WTC11 (cell line): Measurements from ENCODE around the gene TBC1D3E.

GRCh38 chr17:36579040-36579402, 12.7 kb upstream of the DHRS11 start:
- PRO-cap: no peak

DNA sequence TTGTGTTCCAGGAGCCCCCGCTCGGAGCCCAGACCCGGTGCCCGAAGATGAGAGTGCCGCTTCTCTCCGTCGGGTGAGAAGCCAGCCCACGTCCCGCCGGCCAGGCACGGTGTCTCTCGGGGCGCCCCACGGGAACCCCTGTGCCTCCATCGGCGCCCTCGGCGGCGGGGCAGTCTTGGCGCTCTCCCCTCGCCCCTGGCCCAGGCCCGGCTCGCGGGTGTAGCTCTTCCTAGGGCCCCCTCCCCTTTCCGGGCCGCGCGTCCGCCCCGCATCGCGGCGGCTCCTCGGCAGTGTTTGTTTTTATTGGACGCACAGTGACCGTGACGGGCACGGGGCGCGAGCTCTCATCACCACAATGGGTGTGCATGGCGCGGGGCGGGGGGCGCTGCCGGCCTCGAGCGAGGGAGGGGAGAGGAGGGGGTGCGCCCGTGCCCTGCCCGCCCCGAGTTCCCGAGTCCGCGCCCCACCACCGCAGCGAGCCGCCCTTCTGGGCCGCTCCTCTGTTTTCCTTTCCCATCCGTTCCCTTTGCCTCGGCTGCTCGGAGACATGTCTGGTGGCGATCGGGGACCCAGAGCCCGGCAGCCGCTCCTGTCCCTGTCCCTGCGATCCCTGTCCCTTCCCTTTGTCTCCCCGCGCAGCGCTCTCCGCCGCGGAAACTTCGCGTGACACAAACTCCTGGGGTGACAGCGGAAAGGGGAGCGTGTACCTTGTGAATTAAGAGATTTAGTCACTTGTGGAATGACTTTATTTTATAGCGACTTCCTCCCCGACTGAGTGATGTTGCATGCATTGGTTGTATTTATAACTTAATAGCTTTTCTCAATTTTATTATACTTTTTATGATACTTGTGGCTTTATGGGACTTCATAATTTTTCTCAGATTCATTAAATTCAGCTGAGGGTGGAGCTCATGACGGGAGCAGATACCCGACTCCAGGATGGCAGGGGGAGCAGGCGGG, 40.5 kb downstream of the MRM1 start:
- PRO-cap: no peak

DNA sequence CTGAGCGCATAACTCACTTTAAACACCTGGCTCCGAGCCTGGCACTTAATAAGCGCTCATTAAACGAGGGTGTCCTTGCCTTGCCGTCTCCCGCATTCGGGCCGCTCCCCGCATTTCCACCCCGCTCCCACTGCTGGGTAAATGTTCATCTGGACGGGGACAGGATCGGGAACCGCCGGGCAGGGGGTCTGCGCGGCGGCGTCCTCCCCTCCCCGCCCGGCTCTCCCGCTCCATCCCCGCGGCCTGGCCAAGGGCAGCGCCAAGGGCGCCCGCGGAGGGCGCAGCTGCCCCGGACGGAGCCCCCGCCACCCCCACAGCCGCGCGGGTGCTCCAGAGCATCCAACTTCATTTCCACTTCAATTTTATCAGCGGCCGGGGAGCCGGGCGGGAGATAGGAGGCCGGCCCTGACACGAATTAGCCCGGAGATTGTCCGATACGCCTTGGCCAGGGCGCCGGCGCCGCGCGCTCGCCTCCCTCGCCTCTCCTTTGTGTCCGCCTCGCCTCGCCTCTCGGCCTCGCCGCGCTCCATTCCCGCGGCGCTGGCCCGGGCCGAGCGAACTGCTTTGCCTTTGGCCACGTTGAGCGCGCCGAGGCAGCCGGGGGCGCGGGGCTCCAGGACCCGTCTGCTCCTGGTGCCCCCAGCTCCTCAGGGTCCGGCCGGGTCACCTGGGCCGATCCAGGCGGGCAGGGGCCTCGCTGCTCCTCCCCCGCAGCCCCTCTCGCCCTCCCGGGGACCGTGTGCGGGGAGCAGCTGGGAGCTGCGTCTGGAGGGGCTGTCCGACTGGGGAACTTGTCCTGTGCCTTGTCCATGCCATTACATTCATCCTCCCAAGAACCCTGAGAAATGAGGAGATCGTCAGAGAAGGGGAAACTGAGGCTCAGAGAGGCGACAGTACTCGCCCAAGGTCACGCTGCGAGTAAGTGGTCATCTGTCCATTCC, 129.0 kb upstream of the LHX1 start:
- PRO-cap: bidirectional peak, plus-strand start at position 256 of the sequence, minus-strand start at position 135 of the sequence; bidirectional peak, plus-strand start at position 529 of the sequence, minus-strand start at position 491 of the sequence

- PRO-cap: bidirectional peak, plus-strand start at chr17:37066144, minus-strand start at chr17:37066143
These were observed 117.3 kb downstream of the AATF start for GRCh38 chr17:37066010-37066490.

- PRO-cap: no peak
These were observed 138.1 kb downstream of the AATF start for GRCh38 chr17:37086823-37087230.

GRCh38 chr17:37107507-37107945, 158.8 kb downstream of the AATF start:
- PRO-cap: no peak

- PRO-cap: no peak
These were observed 76.2 kb upstream of the C17orf78 start for GRCh38 chr17:37299351-37300225.

GRCh38 chr17:37500917-37501275, 11.2 kb downstream of the DUSP14 start:
- PRO-cap: no peak

DNA sequence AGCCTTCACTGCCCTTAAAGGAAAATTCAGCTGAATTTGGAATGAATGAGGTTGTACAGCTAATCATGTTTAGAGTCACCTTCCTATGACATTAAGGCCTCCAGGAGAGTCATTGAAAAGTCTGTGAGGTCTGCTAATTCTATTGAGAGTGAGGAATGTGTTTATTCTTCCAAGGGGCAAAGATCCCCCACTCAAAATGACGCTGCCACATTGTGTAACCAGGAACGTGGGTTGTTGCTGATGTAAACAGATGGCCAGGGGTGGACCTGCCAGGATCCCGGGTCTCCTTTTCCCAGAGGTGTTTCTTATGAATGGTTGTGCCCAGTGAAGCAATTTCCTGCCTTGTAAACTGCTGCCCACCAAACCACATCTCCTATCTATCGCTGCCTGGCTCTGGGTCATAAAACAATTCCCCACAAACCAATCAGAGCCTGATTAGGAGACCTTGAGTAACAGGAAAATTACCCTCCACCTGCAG, 32.8 kb upstream of the DDX52 start:
- PRO-cap: no peak

- PRO-cap: no peak
These were observed 40.3 kb upstream of the DDX52 start for GRCh38 chr17:37683469-37684013.

DNA sequence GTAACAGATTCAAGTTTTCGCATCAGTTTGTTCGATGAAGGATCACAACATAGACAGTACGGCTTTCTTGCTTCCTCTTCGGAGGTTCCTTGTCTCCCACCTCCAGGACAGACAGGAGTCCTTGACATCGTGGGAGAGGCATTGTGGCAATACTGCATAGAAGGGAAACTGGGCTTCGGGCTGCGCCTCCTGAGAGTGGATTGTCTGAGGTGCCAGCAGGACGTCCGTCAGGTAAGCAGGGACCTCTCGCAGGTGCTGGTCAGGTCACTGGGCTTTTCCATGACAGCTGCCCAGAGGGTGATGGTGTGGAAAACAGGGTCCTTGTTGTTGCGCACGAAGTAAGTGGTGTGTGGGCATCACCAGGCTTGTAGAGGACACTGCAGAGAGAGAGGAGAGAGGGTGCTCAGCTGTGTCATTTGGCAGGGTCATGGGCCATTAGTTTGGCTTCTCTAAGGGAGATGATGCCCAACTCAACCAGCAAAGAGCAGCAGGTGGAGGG, 43.8 kb upstream of the DDX52 start:
- PRO-cap: no peak

GRCh38 chr17:38127587-38128063, at the start of gene TBC1D3E:
Gene TBC1D3E (plus strand): TSS chr17:38127951.
- PRO-cap: no peak

DNA sequence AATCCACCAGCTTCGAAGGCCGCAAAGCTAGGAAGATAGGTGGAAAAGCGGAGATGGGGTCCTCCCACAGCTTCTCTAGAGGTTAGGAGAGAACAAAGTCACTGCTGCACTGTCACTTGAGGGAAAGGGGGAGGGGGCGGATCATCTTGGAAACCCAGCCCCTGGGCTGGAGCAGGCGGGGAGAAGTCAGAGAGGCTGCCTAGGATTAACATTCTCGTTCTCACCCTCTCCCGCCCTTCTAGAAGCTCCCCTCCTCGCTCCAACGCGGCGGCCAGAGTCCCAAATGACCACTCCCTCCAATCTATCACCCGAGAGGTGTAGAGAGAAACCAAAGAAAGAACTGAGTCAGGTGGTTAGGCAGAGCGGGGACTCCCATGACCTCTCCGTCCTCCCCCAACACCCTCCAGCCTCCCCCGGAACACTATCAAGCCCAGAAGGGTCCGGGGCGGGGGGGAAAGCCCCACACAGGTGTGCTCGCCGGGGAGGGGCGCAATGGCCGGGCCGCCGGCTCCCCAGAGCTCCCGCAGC, 40.8 kb upstream of the MRPL45 start:
- PRO-cap: bidirectional peak, plus-strand start at position 335 of the sequence, minus-strand start at position 292 of the sequence

- PRO-cap: no peak
These were observed 18.6 kb downstream of the GPR179 start for GRCh38 chr17:38324792-38326002.

GRCh38 chr17:38352560-38353168, 1.0 kb downstream of the SOCS7 start:
- PRO-cap: no peak

GRCh38 chr17:38425671-38426217, 2.5 kb upstream of the ARHGAP23 start:
- PRO-cap: no peak

DNA sequence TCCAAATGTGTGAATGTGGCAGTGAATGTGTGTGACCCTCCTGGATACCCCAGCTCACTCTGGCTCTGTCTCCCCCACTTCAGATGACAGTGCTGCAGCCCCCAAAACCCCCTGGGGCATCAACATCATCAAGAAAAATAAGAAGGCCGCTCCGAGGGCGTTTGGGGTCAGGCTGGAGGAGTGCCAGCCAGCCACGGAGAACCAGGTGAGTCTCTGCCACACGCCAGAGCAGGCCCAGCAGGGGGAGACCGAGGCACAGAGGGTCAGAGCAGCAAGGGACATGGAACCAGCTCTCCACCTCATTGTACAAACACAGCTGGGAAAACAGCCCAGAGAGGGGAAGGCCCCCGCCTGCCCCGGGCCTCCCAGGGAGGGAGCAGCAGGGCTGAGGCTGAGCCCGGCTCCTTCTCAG, 53.7 kb downstream of the ARHGAP23 start:
- PRO-cap: no peak

DNA sequence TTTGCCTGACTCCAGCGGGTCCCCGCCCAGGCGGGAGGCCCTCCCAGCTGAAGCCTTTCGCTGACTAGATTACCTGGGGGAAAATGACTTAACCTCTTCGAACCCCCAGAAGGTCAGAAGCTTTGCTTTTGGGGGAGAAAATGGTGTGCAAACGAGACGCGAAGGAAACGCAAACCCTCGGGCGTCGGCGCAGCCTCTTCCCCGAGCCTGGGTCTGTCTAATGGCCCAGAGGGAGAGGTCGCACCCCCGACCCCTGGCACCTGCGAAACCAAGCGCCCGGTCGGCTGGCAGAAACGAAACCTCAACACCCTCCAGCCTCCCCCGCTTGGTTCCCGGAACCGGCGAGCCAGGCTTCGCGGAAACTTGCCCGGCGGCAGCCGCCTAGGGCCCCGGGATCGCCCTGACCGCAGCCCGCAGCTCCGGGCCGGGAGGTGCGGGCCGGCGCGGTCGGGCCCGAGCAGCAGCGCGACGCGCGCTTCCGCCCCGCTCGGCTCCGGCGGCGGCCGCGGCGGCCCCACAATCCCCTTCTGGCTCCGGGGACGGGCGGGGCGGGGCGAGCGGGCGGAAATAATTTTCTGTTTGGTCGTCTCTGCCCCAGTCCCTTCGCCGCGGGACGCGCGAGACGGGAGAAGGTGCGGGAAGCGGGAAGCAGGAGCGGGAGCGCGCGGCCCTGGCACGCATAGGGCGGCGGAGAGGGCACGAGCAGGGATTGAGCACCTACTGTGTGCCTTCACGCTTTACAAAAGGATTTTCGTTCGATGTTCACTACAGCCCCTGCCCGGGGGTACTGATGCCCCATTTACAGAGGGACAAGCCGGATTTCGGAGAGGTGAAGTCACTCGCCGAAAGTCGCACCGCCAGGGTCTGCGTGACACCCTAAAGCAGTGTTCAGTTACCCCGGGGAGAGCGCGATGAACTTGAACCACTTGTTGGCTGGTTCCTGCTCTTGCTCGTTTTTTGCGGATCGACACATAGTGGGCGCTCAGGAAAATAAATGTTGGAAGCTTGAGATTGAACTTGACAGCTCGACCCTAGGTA, 2.9 kb upstream of the MLLT6 start:
- PRO-cap: bidirectional peak, plus-strand start at position 597 of the sequence, minus-strand start at position 529 of the sequence

- PRO-cap: no peak
These were observed 11.3 kb downstream of the MLLT6 start for GRCh38 chr17:38716260-38716936.

DNA sequence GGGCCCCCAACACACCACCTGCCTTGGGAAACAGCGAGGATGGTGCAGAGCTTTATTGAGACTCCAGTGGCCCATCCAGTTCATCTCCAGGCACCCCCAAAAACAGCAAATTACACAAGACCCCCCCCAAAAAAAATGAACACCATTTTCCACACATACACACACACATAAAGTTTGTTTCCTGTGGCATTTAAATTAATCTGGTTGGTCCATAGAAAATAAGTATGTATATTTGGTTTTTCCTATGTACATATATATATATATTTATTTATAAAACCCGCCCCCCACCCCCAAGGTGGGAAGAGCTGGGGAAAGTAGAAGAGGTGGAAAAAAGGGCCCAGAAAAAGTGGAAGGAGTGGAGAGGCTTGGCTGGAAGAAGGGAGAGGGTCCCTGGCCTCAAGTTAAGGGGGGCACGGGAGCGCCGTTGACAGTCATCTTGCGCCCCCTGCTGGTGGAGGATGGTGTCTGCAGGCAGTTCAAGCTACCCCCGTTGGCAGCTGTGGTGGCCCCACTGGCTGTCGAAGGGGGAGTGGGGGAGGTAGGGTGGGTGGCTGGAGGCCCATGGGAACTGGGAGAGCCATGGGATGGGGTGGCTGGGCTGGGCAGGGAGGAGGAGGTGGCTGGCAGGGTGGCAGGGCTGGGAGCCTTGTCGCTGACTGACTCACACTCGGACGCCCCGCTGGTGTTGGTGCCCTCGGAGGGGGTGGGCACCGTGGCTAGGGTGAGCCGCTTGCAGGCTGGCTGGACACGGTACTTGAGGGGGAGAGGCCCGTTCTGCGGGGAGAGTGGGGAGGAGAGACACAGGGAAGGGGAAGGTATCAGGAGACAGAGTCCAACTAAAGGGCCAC, 4.9 kb downstream of the CISD3 start:
- PRO-cap: no peak